Diencephalon (tissue), 2 donors: ENCODE measurements around the genes B3GNT6, OMP, RSF1 and NARS2.

DNA sequence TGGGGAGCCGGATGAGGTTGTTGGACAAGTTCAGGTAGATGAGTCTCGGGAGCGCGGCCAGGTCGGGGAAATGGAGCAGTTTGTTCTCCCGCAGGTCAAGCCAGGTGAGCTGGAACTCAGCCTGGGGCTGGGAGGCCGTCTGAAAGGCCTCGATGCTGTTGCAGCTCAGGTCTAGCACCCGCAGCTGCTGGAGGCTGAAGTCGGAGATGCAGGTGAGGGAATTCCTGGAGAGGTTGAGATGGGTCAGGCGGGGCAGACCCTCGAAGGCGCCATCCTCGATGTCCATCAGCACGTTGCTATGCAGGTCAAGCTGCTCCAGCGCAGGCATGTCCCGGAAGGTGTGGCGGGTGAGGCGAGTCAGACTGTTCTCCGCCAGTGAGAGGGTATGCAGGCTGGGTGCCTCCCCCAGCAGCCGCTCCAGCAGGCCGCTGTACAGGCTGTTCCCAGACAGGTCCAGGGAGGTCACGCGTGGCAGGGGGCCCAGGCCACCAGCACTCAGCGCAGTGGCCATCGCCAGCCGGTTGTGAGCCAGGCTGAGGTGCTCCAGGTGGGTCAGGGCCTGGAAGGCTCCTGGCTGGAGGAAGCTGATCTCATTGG lies 9.7 kb downstream of the LRRC32 start:
- RAMPAGE, long total RNA = no peak

- RAMPAGE, long total RNA = no peak
These were observed 2.1 kb downstream of the LRRC32 start for GRCh38 chr11:76668353-76668969.

DNA sequence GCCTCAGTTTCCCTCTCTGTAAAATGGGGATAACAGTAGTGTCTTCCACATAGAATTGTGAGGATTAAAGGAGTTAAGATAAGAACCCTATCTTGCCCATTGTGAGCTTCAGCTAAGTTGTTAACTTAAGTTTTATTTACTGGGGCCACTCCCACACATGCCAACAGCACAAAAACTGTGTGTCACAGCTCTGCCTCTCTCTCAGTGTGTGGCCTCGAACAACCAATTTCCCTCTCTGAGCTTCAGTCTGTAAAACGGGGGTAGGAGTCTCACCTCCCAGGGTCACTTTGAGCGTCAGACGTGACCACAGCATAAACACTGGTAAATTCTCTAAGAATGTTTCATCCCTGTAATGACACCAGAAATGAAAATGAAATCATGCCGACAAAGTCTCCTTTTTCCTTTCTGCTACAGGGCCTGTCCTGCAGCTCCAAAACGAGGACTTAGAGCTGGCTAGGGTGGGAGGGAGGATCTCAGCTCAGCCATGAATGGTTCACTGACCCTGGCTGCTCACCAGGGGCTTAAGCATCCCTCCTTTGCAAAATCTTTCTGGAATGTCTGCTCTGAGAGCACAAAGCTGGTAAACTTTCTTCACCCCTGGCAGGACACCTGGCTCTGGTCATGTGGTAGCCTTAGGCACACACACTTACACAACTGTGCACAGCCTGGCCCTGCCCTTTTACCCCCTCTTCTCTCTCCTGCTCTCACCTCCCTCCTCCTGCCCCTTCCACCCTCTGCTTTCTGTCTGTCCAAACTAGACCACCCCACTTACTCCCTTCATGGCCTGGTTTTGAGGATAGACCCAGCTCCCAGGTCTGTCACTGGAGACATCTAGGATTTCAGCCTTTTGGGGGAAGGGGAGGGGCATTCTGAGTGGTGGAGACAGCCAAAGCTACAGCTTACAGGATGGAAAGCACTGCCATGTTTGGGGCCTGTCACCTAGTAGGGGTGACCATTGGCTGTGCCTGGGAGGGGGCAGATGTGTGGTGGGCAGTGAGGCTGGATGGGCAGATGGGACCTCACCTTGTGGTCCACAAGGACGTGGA lies 12.3 kb upstream of the TSKU start:
- RAMPAGE, long total RNA = no peak

DNA sequence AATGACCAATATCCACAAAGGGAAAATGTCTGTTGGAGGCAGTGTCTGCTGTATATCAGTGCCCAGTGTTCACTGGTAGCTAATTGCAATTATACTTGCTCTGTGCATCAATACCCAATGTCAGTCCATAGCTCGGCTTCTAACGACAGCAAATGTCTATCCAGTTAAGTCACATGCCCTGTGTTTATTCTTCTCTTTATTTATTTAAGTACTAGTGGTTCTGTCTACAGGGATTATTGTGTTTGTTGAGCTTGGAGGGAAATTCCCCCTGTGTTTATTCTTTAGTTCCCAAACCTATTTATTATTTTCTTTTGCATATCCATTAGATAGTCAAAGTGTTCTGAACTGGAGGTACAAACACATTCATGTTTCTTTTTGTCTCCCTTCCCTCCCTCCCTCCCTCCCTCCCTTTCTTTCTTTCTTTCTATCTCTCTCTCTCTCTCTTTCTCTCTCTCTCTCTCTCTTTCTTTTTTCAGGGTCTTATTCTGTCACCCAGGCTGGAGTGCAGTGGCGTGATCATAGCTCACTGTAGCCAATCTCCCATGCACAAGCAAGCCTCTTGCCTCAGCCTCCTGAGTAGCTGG lies 18.7 kb downstream of the TSKU start:
- RAMPAGE, long total RNA = no peak

DNA sequence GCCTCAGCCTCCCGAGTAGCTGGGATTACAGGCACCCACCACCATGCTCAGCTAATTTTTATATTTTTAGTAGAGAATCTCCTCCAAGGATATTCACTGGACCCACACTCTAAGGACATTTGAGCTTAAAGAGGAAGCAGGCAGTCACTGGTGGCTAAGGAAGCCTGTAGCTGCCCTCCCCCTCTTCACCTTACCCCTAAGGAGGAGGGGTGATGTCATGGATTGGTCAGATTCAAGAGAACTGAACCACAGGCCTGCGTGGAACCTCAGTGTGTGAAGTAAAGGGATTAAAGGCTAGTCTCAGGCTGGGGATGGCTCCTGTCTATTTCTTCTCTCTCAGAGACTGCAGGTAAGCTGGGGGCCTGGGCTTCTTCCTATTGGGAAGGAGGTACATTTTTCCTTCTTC lies at the start of gene B3GNT6:
Gene B3GNT6, plus strand, starts transcription at position 269 of the 406 bp plus-strand sequence.
- RAMPAGE, long total RNA = no peak

DNA sequence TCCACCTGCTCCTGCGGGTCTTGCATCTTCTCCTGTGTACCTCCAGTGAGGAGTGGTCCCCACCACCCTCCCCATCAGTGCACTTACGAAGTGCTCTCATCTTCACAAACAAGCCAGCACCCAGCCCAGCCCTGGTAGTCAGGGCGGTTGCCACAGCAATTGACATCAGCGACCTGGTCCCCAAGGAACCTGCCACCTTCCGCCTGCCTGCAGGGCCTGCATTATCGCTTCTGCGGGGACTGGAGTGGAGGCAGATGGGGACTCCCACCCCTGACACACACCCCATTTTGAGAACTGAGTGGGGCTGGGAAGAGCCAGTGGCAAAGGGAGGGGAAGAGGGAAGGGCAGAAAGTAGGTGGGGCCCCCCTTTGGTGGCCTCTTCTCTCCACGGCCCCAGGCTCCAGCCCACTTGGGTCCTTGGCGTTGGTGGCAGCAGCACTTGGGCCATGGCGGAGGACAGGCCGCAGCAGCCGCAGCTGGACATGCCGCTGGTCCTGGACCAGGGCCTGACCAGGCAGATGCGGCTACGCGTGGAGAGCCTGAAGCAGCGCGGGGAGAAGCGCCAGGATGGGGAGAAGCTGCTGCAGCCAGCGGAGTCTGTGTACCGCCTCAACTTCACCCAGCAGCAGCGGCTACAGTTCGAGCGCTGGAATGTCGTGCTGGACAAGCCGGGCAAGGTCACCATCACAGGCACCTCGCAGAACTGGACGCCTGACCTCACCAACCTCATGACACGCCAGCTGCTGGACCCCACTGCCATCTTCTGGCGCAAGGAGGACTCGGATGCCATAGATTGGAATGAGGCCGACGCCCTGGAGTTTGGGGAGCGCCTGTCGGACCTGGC lies at the start of gene OMP:
Gene OMP, plus strand, starts transcription at position 447 of the 844 bp plus-strand sequence.
- RAMPAGE, long total RNA = no peak

GRCh38 chr11:77122385-77122722 lies 5.7 kb upstream of the MYO7A start:
- RAMPAGE, long total RNA = no peak

DNA sequence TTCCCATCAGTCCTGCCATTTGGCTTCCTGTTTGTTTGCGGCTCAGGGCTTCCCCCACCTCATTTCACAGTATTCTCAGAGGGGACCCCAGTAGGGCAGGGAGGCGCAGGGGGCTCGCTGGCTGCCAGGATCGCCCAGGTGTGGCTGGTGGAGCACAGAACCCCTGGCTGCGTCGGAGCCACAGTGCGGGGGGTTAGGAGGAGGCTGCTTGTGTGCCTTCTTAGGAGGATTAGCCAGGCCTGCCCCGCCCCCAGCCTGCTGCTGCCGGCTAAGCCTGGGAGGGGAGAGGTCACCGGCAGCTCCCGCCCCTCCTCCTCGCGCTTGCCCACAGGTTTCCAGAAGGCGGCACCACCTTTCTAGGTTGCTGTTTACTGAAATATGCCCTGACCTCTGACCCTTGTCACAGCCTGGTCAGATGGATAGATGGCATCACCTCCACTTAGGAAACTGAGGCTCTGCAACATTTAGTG lies 43.8 kb downstream of the MYO7A start:
- RAMPAGE, long total RNA = no peak

- RAMPAGE, long total RNA = no peak
These were observed 44.5 kb downstream of the MYO7A start for GRCh38 chr11:77172513-77172895.

DNA sequence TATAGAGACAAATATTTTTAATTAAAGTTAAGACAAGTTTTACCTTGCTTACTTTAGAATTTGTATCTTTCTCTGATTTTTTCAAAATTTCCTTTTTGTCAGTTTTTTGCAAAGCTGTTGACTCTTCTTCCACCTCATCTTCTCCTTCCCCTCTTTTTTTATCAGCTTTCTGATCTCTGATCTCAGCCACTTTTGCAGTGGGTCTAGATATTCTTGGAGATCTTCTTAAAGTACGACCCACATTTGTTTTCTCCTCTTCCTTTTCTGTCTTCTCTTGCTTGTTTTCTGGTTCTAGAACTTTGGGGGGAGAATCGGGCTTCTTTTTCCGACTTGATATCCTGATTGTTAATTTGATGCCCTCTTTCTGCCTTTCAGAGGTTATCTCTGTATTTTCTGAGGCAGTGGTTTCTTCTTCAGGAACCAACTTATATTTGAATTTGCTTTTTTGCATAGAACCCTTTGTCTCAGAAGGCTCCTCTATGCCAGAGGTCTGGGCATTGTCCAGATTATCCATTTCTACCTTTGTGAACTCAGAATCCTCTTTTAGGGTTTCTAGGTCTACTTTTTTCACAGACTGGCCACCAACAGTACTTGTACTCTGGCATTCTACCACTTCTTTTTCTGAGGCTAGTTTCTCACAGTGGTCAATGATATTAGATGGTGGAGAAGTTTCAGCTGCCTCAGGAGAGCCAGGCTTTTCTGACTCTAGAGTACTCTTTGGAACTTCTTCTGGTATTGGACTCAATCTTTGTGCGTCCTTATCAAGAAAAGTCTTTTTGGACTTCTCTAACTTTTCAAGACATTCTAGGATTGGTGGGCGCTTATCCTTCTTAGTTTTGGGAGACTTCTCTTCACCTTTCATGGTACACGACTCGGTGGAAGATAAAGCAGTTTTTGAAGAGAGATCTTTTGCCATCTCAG lies 63.3 kb upstream of the CLNS1A start:
- RAMPAGE, long total RNA = no peak

DNA sequence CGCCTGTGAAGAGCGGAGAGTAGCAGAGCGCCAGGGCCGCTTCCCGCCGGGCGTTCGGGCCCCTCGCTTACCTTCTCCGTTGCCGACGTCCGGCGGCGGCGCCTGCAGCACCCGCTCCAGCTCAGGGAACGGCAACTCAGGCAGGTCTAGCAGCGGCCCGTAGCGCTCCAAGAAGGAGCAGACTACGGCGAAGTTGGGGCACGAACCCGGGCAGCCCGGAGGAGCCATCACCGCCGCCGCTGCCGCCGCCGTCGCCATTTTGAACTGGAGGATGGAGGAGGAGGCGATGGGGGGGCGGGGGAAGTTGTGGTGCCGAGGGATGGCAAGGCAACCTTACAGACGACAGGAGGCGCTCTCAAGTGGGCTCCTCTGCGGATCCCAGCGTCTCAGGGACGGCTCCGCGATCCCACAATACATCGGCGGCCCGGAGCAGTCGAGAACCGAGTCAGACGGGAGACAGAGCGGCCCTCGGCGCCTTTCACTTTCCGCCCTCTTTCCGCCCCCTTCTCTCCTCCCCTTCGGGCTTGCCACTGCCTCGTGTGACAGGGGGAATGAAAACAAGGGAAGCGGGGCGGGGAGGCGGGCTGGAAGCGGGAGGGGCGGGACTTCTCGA lies at the start of gene RSF1:
Gene RSF1, minus strand, starts transcription at position 266 of the 613 bp plus-strand sequence.
- RAMPAGE, long total RNA = start-site peak on the minus strand centred at position 412 of the sequence, 295 bp wide, 1,233 and 841 reads in 2 replicates

GRCh38 chr11:78036860-78037625 lies 14.0 kb upstream of the KCTD14 start:
- RAMPAGE, long total RNA = no peak

DNA sequence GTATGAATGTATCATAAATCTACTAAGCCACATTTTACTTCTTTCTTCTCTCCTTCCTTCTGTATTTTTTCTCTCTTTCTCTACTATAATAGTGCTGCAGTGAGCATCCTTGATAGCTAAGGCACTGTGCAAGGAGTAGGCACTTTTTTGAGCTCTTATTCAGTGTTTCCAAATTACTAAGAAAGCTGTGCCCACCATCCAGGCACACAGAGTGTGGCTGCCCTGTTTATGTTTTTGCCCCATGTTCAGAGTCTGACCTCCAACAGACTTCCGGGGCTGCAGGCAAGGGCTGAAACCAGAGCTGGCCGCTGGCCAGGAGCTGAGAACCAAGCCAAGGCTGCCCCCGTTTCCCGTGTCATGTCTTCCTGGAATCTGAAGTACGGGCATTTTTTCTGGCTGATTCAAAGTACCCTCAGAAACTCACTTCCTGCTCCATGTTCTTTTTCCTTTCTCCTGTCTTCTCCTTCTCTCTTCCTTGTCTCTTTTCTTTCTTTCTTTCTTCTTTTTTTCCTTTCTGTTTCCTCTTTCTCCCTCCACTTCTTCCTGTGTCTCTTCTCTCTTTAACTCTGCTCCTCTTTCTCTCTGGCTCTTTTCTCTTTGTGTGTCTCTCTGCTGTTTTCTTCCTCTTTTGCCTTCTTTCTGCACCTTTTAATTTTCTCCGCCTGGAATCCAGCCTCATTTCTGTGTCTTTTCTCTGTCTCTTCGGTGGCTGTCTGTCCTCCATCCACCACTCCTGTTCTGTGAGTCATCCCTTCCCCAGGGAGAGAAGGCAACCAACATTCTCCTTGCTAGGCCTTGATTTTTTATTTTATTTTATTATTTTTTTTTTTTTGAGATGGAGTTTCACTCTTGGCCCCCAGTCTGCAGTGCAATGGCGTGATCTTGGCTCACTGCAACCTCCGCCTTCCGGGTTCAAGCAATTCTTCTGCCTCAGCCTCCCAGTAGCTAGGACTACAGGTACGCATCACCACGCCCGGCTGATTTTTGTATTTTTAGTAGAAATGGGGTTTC lies 17.1 kb upstream of the KCTD14 start:
- RAMPAGE, long total RNA = no peak

GRCh38 chr11:78163752-78164179 lies 24.3 kb upstream of the ALG8 start:
- RAMPAGE, long total RNA = no peak

DNA sequence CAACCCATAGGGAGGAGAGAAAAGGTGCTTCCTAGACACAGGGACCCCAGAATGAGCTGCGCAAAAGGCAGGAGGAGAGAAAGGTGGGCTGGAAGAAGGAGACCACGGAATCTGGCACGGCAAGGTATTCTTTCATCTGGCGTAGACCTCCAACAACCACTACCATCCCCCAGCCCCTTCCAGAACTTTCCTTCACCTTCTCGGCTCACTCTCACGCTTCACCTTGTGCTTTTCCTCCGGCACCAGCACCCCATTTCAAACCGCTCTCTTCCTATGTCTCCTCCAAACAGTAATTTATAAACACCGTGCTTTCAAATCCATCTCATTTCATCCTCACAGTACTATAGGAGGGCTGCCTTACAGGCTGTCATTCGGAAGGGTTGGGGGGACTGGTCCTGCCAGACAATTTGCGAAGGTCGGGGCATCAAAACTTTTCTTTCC lies 1.0 kb downstream of the KCTD21 start:
- RAMPAGE, long total RNA = no peak

- RAMPAGE, long total RNA = no peak
These were observed 13.9 kb downstream of the USP35 start for GRCh38 chr11:78202646-78203073.

DNA sequence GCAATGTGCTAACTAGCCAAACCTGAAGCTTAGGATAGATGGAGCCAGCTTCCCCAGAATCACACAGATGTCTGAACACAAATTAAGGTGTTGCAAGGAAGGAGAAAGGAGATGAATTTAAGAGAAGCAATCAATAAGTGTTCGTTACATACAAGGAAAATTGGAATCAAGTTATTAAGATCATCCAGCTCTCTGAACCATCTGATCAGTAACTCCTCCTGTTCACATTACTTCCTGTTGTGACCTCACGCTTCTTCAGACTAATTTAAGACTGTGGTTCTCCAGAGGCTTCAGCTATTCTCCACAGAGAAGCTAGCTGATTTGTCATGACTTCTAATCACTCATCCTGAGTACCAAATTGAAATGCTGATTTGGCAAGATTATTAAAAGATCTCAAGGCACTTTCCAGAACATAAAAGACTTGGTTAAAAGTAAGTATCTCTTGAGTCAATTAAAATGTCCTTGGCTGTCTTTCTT lies 38.7 kb downstream of the GAB2 start:
- RAMPAGE, long total RNA = no peak

DNA sequence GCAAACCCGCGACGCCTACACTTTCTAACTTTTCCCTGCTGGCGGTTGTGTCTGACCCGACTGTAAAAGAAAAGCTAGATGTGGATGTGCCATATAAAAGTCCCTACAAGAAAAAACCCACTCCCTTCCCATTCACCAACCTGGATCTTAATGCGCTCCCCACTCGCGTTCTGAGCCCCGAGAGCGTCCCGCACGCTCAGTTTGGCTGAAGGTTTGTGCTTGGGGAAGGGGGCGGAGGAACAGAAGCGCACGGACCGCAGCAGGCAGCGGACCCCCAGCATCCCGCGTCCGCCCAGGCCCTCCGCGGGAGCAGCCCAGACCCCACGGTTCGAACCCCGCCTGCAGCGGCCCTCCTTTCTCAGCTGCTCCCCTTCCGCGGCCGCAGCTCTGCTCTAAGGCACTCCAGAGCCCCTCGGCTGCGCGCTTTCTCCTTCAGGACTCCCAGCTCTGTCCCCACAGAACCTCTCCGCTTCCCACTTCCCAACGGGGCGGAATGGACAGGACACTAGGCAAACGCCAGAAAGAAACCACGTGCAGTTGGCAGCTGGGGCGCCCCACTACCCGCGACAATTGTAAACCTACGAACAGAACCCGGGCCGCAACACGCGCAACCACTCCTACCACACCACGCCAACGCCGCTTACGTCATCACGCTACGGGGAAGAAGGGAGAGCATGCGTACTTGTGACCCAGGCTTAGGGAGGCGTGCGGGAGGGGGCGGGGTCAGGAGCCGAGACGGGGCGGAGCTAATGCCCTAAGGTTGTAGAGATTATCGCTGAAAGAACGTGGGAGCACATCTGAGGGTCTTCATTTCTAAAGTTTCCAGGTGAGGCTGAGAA lies at the start of gene NARS2:
Gene NARS2, minus strand, starts transcription at position 657 of the 839 bp plus-strand sequence.
- RAMPAGE, long total RNA = no peak

DNA sequence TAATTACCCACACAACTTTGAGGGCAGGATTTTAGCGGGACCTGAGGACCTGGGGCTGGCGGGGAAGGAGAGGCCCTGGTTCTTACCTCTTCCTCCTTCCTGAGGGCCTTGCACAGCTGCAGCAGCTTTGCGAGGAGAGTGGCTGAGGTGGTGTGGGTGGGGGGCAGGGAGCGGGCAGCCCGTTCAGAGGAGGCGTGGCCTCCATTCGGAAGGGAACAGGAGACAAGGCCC lies 76.4 kb upstream of the NARS2 start:
- RAMPAGE, long total RNA = no peak

- RAMPAGE, long total RNA = no peak
These were observed 27.6 kb downstream of the TENM4 start for GRCh38 chr11:79413004-79413817.